Helper T cell (primary cell): ENCODE measurements around a stretch of chr21.

DNA sequence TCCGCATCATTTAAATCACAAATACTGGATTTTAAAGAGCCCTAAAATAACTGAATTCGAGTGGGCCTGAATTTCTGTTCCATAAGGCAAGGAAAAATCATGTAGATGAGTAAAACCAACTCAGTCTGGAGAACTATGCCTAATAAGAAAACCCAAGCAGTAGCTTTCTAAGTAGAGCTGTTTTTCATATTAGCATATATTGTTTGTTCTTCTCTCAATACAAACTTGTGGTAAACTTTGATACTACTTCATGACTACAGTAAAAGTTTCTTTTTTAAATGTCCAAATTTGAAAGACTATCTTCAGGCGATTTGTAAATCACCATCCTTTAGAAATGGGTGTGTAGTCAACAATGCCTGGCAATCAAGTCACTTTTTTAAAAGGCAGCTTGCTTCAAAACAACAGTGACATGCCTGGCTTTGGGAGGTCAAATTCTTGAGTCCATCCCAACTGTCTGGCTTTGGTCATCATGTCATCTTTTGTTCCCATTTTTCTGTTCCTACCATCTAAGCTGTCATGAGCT, 156.0 kb downstream of the CLIC6 start:
- PRO-cap, 2 experiments = no peak in any of the 2 experiments

GRCh38 chr21:34829870-34830626, 161.3 kb downstream of the CLIC6 start:
- PRO-cap, 2 experiments = no peak in any of the 2 experiments

GRCh38 chr21:34974108-34974621, 74.9 kb downstream of the RUNX1 start:
- PRO-cap, 2 experiments = peak in 1 of 2 experiments; most common plus-strand start chr21:34974465 (in 1); most common minus-strand start chr21:34974345 (in 1)

GRCh38 chr21:35072789-35073440, 23.8 kb upstream of the RUNX1 start:
- PRO-cap, 2 experiments = no peak in any of the 2 experiments

DNA sequence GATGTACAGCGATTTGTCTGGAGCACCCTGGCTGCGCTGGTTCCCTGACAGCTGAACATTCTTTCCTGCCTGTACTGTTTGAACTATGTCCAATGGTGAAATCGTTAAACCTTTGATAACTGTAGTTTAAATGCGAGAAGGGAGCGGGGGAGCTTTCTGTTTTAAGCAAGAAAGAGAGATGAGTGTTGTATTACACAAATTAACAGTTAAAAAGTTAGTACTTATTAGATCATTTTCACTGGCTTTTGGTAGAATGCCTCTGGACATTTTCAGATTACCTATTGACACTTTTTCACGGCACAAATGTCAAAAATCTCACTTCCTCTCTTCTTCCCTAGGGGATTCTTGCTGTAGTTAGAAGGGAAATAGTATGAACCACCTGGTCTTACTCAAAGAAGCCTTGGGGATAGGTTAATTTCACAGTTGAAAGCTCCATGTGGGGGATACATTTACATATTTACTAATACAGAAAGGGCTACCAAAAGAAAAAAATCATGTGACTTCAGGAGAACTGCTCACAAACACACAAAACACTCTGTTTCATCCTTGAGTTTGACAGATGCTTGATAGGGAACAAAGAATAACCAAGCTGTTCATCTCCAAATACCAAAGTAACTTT, 140.3 kb upstream of the RUNX1 start:
- PRO-cap, 2 experiments = no peak in any of the 2 experiments

- PRO-cap, 2 experiments = no peak in any of the 2 experiments
These were observed 159.9 kb upstream of the RUNX1 start for GRCh38 chr21:35208843-35209585.

DNA sequence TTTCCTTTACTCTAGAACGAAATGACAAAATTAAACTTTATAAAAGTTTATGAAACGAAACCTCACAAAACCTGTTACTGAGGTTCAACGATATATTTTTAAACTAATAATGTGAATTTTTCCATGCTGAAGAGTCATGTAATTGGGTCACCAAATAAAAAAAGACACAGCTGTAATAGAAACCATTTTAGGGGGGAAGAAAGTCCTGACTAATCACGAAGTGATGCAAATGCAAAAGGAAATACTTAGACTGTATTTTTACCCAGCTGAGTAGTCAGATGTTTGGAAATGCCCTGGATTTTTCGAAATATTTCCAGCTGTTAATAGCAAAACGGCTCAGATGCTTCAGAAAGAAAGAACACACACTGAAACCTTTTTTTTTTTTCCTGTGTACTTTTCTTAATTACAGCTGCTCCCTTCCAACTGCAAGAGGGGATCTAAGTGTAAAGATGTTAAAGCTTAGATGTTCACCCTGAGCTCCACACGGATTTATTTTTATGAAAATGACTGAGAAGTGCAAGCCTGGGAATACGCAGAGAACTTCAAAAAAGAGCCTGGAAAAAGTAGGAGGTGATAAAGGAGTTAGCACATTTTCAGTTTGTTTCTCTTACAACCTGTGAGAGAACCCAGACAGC, 210.2 kb downstream of the SETD4 start:
- PRO-cap, 2 experiments = no peak in any of the 2 experiments

- PRO-cap, 2 experiments = no peak in any of the 2 experiments
These were observed 42.1 kb downstream of the DOP1B start for GRCh38 chr21:36198741-36199176.

DNA sequence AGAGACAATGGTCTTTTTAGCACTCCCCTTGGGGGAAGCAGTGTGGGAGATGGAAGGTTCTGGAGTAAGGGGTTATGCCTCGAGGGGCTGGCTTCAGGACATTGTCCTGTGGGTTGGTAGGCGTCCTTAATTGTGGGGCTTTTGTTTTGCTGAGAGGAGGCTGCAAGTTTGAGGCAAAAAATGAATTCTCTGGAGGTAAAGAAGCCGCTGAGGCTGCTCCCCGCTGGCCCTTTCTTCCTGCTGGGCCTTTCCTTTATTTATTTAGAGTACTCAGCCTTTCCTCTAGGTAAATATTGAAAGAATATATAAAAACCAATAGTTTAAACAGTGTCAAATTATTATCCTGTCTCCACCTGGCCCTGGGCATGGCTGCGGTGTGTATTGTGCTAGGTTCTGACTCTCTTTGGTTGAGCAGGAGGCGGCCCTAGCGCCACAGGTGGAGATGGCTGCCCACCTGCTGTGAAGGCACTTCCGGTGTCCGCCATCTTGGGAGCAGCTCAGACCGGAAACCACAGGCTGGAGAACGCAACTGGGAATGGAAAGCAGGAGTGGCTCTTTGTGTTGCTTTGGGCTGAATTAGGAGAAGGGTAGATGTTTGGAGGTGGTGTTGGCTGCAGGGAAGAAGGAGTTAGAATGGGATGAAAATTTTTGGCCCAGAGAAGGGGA, 29.0 kb upstream of the CLDN14 start:
- PRO-cap, 2 experiments = no peak in any of the 2 experiments

DNA sequence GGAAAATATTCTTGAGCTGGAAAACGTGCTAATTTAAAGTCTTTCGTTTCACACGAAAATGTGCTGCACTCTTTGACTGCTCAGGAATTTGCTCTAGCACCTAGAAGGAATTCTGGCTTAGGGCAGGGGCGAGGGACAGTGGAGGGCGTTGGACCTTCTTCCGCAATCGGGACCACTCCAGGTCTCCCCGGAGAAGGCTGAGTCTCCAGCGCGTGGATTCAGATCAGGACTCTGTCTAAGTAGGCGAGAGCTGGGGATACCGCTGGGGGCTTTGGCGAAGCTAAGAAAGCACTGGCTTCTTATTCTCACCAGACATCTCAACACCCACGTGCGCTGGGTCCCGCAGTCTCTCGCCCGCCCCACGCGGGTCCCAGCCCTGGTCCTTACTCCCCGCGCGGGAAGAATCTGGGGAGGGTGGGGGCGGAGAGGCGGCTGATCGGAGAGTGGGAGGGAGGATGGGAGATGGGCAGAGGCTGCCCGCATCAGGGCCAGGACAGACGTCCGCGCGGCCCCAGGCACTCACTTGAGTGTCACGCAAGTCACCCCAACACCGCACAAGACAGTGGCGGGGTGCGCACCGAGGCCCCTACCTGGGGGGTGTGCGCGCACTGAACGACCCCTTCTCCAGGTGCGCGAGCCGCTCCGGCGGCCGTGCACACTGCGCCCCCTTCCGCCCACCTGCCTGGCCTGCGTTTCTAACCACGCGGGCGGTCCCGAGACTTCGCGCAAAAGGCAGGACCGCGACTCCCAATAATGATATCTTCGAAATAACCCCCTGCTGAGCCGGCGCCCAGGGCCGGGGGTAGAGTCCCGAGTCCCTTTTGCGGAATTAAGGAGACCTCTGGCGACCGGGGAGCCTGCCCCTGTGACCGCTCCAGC, 6.1 kb upstream of the SIM2 start:
- PRO-cap, 2 experiments = no peak in any of the 2 experiments

- PRO-cap, 2 experiments = no peak in any of the 2 experiments
These were observed 51.1 kb downstream of the SIM2 start for GRCh38 chr21:36749957-36750513.

DNA sequence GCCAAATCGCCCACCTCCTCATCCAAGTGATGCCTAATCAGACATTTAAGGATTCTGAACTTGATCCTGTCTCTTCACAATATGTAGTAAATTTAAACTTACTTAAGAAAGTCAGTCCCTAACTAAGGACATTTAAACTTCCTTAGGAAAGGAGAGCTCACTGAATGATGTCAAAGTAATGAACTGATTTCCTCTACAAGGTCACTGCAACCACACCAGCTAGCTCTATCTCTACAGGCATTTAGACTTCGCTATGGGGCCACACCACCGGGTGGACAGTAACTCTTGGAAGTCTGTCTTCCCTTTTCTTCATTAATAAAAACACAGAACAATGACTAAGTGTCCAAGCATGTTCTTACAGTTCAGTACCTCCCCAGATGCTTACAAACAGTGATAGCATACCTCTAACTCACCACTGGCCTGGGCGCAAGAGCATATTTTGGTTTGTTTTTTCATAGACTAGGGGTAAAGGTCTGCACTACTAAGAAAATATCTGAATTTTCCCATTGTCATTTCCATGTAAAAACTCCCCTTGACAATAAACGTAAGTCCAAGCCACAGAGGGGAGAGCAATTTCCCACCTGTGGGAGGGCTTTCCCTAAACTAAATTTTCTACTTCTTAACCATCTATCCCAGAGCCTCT, 54.6 kb downstream of the SIM2 start:
- PRO-cap, 2 experiments = no peak in any of the 2 experiments

DNA sequence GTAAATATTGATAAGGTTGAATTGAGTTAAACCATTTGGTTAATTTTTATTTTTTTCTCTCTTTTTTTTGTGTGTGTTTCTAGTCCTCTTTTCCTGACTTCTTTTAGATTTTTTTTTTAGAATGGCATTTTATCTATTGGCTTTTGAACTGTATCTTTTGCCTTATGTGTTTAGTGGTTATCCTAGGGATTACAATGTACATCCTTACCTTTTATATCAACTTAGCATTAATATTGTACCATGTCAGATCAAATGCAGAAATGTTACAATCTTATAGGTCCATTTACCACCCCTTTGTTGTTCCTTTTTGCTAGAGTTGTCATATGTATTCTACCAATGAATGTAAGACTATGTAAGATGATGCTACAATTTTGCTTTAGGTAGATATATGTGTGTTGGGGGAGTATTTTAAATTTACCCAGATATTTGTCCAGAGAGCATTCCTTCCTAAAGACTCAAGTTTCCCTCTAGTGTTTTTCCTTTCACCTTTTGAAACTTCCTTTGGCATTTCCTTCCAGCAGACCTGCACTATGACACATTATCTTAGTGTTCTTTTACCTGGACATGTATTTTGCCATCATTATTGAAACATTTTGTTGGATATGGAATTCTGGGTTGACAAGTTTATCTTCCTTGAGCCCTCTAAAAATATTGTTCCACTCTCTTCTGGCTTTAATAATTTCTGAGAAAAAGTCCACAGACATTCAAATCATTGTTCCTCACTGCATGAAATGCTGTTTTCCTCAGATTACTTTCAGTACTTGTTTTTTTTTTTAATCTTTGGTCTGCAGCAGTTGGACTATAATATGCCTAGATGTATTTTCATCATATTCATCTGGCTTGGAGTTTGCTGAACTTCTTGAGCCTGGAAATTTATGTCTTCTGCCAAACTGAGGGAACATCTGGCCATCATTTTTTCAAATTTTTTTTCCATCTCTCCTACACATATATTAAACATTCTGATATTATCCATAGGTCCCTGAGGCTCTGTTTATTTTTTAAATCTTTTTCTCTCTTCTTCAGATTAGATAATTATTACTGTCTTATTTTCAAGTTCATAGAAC, 88.9 kb downstream of the HLCS start:
- PRO-cap, 2 experiments = no peak in any of the 2 experiments

DNA sequence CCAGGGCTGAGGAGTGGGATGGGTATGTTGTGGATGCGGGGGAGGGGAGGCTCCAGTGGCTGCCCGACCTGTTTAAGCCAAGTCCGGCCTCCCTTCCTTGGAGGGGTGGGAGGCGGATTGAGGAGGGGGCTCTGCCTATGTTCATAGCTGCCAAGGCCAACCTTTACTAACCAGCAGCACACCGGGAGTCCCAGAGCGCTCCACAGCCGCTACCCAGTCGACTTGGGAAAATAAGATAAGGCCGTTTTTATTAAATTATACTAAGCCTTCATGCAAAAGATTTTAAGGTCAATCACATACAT, 481 bp upstream of the HLCS start:
- PRO-cap, 2 experiments = no peak in any of the 2 experiments

- PRO-cap, 2 experiments = no peak in any of the 2 experiments
These were observed 86.0 kb downstream of the TTC3 start for GRCh38 chr21:37159035-37159533.

DNA sequence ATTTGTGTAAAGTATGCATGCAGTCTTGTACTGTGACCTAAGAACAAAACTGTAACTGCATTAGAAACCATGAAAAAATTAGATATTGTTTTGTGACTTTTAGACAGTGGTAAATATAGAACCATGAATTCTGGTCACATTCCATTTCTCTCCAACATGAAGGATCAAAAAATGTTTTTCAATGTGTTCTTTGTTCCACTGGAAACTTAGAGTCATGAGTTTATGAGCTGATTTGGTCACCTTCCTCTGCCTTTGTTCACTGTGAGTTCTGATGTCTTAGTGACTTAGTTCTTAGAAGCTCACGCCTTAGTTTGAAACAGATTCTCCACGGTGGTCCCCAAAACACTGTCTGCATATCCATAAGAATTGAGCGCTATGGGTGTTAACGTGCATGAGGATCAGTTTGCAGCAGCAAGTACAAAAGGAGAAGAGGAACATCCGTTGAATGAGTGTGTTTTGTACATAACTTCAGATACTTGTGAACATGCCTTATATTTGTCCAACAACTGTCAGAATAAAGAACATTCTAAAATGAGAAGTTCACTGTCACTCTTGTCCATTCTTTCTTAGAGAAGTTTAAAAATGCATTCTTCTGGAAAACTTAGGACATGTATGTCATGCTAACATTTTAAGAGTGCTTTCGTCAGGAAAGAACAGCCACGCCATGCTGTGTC, 64.4 kb downstream of the VPS26C start:
- PRO-cap, 2 experiments = no peak in any of the 2 experiments

DNA sequence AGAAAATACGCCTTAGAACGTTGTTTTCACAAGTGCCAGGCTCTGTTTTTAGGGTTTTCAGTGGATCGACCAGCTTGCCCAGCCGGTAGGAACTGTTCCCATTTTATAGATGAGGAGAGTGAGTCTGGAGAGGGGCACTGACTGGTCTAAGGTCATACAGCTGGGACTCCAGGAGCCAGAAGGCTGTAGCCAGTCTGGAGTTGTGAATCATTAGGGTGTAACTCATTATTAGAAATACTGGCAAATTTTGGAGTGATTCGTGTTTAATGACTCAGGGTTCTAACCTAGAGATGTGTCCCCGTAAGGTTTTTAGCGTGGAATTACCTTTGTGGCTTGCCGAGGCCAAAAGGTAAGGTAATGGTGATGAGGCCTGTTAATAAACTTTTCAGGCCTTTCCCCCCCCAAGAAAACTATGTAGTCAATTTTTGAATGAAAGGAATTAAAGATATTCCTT, 2.0 kb downstream of the DYRK1A start:
- PRO-cap, 2 experiments = no peak in any of the 2 experiments

DNA sequence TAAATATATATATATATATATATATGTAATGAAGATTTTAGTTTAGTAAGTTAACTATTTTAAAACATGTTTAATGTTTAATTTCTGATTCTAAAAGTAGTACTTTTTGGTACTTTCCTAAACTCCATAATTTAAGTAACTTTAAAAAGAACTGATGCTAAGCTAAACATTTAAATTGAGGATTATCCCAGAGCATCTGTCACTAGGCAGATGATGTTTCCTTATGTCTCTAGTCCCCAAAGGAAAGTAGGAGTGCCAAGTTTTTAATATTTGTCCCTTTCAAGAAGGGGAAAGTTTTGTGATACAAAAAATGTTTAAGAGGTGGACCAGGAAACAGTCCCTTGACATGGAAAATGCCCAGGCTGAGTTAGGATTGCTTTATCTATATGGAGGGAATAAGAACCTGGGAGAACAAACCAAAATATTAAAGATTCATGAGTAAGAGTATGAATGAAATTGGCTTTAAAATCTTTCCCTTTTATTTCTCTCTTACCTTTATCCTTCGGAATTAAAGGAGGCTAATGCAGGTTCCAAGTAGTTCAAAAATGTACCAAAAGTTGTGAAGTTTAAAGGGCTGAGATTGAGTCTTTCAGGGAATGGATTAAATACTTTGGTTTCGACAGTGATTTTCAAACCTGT, 66.6 kb downstream of the DYRK1A start:
- PRO-cap, 2 experiments = no peak in any of the 2 experiments

DNA sequence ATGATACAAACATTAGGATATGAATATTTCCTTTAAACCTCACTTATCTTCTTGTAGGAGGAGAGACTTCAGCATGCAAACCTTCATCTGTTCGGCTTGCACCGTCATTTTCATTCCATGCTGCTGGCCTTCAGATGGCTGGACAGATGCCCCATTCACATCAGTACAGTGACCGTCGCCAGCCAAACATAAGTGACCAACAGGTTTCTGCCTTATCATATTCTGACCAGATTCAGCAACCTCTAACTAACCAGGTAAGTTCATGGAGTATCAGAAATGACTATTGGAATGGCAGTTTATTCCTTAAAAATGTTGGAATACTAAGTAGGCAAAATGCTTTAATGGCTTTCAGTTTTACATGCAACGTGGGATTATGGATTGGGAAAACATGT, 106.0 kb downstream of the DYRK1A start:
- PRO-cap, 2 experiments = no peak in any of the 2 experiments

DNA sequence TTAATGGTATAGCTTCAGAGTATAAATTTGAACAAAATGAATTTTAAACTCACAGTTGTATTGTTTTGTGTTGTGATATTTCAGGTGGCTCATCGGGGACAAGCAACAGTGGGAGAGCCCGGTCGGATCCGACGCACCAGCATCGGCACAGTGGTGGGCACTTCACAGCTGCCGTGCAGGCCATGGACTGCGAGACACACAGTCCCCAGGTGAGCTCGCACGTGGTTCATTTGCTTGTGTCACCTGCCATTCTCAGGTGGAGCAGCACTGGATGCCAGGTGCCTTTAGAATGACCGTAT, 139.4 kb downstream of the DYRK1A start:
- PRO-cap, 2 experiments = no peak in any of the 2 experiments